Epithelial cell of proximal tubule (primary cell): ENCODE data around the gene BAMBI.

GRCh38 chr10:28432229-28432465, 100.8 kb upstream of the WAC start:
- RAMPAGE, long total RNA = no peak
- RRBS = no CpG with 5 or more reads among the region's 6 CpGs

- RAMPAGE, long total RNA = no peak
- RRBS = no CpG with 5 or more reads among the region's 8 CpGs
Measured at GRCh38 chr10:28492491-28492937, 40.4 kb upstream of the WAC start.

DNA sequence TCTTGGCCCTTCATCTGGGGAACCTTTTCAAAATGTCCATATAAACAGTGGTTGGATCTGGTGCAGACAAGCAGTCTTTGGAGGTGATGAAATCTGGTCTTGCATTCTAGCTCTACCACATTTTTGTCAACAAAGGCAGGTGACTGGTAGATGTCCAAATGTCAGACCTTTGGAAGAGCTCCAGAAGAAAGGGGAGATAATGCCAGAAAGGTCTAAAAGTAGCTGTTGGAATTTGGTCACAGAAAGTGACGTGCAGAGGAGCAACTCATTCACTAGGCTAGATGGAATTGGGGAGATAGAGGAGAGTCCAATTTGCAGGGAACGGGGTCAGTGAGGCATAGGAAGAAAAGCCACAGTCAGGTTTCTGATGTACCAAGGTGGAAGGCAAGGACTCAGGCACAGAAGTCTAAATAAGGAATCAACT, 36.4 kb upstream of the WAC start:
- RAMPAGE, long total RNA = no peak
- RRBS = no CpG with 5 or more reads among the region's 2 CpGs

DNA sequence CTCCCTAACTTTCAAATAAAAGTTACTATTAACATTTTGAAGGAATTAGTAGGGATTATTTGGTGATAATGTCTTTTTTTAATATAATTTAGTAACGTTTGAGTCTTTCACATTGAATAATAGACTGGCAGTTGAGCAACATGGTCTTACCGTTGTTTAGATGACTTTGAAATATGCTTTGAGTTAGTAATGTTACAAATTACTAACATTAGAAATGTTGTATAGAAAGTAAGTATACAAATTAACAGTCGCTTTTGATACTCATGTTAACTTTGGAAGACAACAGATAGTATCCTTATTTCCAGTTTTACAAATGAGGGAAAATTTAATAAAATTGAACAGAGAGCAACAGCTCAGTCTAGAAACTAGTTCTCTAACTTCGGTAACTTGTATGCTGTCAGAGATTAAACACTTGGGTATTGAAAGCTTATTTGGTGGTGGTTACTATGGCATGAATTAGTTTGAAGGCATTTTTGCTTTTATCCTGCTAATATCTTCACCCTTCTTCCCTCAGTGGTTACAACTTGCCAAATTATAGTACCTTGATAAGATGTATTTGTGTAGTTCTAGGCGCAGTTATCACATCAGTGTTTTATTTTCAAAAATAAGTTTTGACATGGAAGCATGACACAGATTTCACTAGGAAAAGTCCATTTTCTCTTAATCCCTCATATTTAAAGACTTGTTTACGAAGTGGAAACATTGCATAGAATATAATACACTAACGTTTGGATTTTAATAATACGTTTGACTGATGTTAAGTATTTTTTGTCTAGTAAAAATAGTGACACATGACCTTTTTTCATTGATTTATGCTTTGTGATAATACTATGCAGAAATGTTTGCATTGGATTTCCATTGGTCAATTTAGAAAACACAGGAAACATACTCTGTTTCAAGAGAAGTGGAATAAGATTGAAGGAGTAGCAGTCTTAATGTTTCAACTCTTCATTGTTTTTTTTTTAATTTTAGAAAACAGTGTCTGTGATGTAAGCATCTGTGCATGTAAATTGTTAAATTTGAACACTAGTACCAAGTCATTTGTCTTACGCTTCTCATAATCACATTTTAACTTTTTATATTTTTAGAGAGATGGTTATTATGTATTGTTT, 7.4 kb downstream of the WAC start:
- RAMPAGE, long total RNA = no peak
- RRBS = no CpG with 5 or more reads among the region's 9 CpGs

- RAMPAGE, long total RNA = no peak
- RRBS = no CpG with 5 or more reads among the region's 4 CpGs
Measured at GRCh38 chr10:28555169-28555993, 22.5 kb downstream of the WAC start.

- RAMPAGE, long total RNA = no peak
- RRBS = 96% methylated on average over 4 of the region's 14 CpGs
Measured at GRCh38 chr10:28561336-28562210, 28.7 kb downstream of the WAC start.

GRCh38 chr10:28677097-28677677, at the start of gene BAMBI:
Gene BAMBI, plus strand, starts transcription at chr10:28677521.
- RAMPAGE, long total RNA = no peak
- RRBS = 2% methylated on average over 44 of the region's 78 CpGs

DNA sequence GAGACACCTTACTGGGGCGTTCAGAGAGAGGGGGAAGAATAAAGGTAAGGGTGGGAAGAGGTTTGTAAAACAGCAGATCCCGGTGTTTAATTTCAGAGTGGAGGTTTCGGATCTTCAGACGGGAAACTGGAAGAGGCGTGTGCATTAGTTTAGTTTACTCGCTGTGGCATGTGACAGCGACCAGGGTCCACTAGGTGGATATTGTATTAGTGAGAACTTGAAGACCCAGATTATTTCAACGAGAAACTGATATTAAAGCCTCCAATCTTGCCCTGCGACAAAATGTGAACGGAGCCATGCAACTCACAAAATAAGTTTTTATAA, 2.7 kb downstream of the BAMBI start:
- RAMPAGE, long total RNA = no peak
- RRBS = no CpG with 5 or more reads among the region's 10 CpGs

DNA sequence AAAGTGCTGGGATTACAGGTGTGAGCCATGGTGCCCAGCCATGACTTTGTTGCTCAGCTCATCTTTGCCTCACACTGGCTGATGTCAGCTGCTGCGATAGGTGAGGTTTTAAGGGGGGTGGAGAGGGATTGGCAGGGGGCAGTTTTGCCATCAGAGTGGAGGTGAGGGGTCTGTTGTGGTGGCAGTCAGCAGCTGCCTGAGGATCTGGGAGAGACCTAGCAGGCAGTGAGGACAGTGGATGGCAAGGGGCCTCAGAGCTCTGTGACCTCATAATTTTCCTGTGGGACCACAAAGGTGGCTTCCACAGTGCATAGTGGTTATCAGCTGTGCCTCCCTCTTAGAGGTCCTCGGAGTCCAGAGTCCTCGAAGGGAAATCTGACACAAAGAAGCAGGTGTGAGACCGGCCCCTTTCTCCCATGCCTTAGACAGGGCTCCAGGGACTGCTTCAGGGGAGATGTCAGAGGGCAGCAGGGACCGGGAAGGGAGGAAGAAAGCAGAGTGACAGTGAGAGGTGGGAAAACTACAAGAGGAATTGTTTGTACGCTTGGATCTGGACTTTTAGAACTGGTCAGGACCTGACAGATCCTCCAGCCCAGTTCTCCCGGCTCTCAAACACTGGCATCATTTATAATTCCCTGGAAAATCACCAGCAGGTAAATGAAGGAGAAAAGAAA, 66.2 kb downstream of the BAMBI start:
- RAMPAGE, long total RNA = no peak
- RRBS = 68% methylated on average over 2 of the region's 7 CpGs

DNA sequence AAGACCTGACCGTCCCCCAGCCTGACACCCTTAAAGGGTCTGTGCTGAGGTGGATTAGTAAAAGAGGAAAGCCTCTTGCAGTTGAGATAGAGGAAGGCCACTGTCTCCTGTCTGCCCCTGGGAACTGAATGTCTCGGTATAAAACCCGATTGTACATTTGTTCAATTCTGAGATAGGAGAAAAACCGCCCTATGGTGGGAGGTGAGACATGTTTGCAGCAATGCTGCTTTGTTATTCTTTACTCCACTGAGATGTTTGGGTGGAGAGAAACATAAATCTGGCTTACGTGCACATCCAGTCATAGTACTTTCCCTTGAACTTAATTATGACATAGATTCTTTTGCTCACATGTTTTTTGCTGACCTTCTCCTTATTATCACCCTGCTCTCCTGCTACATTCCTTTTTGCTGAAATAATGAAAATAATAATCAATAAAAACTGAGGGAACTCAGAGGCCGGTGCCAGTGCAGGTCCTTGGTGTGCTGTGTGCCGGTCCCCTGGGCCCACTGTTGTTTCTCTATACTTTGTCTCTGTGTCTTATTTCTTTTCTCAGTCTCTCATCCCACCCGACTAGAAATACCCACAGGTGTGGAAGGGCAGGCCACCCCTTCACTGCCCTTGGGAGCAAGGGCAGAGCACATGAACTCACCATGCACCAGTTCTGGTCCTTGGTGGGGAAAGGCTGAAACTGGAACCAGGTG, 138.4 kb downstream of the LYZL1 start:
- RAMPAGE, long total RNA = no peak
- RRBS = no CpG with 5 or more reads among the region's 8 CpGs

GRCh38 chr10:29446366-29447157, 157.7 kb downstream of the LYZL1 start:
- RAMPAGE, long total RNA = no peak
- RRBS = no CpG with 5 or more reads among the region's 6 CpGs

- RAMPAGE, long total RNA = no peak
- RRBS = no CpG with 5 or more reads among the region's 14 CpGs
Measured at GRCh38 chr10:29470872-29471605, 163.7 kb downstream of the SVIL start.

- RAMPAGE, long total RNA = no peak
- RRBS = no CpG with 5 or more reads among the region's 17 CpGs
Measured at GRCh38 chr10:29598611-29599801, 35.8 kb downstream of the SVIL start.

- RAMPAGE, long total RNA = no peak
- RRBS = no CpG with 5 or more reads among the region's 8 CpGs
Measured at GRCh38 chr10:29618494-29618981, 16.2 kb downstream of the SVIL start.

DNA sequence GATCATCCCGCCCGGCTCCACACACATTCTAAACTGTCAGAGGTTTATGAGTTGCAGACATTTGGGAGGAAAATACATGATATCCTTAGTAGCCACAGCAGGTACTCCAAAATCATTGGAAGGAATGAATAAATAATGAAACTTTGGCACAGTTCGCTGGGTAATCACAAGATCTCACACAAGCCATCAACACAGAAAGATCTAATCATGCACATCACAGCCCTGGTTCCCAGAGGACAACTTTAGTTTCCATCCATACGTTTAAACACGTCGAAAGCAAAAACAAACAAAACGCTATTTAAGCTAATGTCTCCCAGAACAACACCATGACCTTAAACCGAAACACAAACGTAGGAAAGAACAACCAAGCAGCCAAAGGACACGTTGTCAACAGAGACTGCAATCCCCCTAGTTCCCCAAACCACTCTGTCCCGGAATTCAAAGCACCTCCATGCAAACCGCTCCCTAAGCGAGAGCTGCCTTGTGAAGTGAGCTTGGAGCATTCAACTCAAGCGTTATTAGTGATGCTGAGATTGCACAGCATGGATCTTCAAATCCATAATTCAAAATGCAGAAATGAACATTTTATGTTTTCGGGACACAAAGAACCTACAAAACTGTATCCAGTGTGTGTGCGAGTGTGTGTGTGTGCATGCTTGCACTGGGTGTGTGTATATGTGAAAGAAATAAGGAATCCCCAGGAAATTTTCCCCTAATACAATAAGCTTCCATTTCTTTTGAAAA, 12.2 kb downstream of the SVIL start:
- RAMPAGE, long total RNA = no peak
- RRBS = no CpG with 5 or more reads among the region's 16 CpGs

DNA sequence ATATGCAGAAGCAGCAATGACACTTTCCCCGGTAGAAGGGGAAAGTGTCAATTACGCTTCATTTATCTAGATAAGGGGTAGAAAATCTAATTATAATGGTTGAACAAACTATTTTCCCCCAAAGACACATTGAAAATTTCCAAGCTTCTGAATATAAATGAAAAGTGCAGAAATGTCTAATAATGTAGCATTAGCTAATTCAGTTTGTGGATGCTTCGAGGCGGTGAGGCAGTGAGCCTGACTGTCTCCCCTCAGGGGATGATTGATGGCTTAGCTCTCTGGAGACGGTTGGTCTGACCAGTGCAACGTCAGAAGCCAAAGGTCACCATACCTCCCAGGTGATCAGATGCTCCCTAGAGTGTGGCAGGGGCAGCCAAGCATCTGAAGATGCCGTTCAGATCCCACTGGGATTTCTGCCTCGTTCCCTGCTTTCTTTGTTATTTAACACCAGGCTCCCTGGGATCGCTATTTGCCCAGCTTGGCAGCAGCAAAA, 53.3 kb upstream of the SVIL start:
- RAMPAGE, long total RNA = no peak
- RRBS = no CpG with 5 or more reads among the region's 9 CpGs

DNA sequence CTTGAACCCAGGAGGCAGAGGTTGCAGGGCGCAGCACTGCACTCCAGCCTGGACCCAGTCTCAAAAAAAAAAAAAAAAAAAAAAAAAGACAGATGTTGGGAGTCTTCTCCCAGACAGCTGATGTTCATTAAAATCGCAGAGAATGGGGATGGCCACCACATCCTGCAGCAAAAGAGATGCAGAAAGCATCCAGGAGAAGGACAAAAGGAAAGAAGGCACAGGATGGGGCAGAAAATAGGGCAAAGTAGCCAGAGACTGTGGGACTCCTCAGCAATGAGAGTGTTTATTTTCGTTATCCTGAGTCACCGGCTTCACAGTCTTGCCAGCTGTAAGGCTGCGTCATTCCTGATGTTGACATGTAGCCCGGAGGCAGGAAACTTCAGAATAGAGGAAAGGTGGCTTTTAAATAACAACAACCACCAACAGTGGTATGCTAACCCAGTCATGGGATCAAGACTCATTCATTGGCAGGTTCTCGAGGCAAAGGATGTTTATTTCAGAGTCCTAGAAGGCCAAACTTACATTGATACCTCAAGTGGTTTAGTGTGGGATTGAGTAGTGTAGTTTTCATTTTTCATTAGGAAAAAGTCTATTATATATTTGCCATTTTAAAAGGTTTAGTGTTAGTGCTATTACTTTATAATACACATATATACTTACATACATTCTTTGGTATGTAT, 149.6 kb upstream of the SVIL start:
- RAMPAGE, long total RNA = no peak
- RRBS = 4% methylated on average over 2 of the region's 7 CpGs

DNA sequence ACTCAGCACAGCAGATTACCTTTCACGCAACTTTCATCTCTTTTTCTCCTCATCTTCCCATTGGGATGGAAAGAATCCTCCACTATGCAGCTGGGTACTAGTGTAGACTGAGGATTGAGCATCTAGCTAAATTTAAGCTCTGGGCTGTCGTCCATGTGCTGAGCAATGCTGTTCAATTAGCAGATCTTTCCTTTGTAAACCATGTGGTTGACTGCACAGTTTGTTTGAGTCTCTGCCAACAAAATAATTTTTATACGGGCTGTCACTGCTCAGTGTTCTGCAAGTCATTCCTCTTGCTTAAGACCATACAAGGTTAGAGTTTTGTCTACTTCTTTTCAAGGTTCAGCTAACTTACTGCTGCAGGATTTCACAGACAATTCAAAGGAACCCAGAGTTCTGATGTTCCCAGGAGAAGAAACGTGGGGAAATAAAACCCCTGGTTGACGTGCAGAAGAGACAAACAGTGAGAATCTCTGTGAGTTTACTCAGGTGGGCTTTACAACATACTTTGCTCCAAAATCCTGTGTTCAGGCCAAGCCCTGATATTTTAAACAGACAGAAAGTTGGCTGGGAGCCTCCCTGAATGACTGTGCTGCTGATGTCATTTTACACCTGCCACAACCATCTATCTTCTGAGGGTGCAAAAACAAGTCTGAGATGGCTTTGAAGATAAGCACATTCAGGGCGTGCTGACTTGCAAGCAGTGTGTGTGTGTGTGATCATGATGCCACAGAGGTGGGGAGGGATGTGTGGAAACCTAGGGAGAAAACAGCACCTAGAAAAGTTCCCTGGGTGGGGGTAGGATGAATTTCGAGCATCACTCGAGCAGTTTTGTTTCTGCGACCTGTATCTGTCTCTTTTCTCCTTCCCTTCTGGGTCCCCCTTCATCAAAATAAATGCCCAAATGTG, 177.2 kb upstream of the SVIL start:
- RAMPAGE, long total RNA = no peak
- RRBS = no CpG with 5 or more reads among the region's 9 CpGs

- RAMPAGE, long total RNA = no peak
- RRBS = no CpG with 5 or more reads among the region's 5 CpGs
Measured at GRCh38 chr10:29849500-29849983, 209.8 kb downstream of the JCAD start.

GRCh38 chr10:29865522-29866064, 193.8 kb downstream of the JCAD start:
- RAMPAGE, long total RNA = no peak
- RRBS = no CpG with 5 or more reads among the region's 4 CpGs